Breast epithelium (tissue), 2 donors: ENCODE results near the gene KISS1.

GRCh38 chr1:203511587-203512264 lies 17.8 kb downstream of the OPTC start:
- PRO-cap: no peak
- RAMPAGE, long total RNA, 2 experiments: no peak in any of the 2 experiments

DNA sequence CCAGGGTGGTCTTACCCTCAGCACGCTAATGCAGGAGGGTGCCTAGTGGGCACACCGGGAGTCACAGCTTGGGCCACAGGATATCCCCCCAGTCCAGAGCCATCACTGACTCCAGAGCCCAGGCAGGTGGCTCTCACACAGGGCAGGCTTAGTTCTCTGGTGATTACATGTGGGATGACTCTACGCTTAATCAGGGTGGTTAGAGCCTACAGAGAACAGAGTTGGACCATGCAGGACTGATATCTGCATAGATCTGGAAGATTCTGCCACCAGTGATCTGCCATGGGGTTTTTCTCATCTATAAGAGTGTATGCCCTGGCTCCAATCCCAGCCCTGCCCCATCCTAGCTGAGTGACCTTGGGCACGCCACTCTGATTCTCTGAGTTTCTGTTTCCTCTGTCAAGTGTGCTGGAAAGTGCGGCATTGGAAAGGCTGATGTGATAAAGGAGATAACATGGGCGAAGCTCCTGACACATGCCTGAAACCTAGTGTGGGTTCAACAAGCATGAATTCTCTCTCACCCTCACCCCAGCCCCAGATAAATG lies 27.3 kb downstream of the OPTC start:
- PRO-cap: no peak
- RAMPAGE, long total RNA, 2 experiments: no peak in any of the 2 experiments

- PRO-cap: no peak
- RAMPAGE, long total RNA, 2 experiments: no peak in any of the 2 experiments
Measured at GRCh38 chr1:203583905-203584587, 42.6 kb upstream of the ATP2B4 start.

DNA sequence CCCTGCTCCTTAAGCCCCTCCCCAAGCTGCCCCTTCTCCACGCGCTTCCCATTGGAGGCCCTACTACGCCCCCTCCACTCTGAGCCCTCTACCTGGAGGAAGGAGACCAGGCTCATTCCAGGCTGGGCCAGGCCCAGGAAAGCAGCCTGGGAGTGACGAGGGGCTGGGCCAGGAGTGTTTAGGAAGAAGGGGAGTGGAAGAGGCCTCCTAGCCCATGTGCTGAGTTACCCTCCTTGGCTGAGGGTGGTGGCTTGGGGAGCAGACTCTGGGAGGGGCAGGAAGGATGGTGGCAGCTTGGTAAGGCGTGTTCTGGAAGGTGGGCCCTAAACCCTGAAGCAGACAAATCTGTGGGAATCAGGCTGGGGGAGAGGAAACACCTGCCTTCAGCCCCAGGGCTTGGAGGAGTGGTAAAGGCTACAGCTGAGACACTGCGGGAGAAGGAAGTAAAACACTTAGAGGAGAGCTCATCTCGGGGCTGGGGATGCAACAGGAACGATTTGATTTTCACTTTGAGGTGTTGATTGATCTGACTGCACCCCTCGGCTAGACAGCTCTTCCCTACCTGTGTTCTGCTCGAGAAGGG lies 2.1 kb downstream of the ATP2B4 start:
- PRO-cap: no peak
- RAMPAGE, long total RNA, 2 experiments: no peak in any of the 2 experiments

DNA sequence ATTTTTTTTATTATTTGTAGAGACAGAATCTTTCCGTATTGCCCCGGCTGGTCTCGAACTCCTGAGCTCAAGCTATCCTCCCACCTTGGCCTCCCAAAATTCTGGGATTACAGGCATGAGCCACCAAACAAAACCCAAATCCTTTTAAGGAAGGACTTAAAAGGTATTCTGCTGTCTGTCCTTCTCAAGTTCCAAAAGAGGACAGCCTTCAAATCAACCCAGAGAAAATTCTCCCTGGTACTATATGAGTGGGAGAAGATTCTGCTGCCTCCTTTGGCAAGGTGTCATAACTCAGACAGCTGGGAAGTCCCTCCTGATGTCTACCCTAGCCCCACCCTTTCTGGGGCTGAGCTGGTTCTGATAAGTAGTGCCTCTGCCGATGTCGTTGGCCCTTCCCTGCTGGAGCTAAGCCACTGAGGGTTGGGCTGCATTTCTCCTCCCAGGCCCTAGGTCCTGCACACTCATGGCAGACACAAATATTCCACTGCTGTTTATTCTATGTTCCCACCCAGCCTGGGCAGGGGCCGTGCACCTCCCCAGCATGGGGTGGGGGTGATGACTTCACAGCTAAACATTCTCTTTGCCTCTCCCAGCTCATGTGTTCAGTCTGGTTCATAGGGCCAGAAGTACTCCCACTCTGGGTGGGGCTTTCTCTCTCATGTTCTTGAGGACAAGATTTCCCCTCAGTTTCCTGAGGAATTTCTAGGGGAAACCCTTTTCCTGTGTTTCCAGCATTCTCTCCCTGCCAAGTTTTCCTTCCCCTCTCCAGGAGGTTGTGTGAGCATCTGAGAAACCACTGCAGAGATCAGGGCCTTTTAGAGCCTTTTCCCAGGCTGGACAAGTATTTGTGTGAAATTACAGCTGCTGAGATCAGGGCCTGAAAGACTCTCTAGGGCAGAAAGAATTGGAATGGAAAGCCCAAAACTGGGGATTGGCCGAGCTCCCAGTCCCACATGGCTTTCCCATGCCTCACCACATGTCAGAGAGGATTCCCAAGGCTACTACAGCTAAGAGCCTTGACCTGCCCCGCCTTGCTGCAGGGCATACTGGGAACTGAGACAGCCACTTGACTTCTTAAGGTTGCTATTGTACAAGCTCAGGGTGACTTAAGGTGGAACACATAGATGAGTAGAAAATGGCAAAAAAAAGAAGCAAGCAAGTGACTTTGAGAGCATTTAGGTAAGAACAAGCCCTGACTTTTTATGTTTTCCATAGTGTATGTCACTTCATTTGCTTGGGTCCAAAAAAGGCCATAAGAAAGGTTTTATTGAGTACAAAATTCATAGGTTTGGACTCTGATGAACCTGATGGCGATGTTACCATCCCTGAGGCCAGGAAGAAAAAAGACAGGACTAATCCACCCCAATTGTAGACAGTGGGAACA lies 66.2 kb downstream of the ATP2B4 start:
- PRO-cap: bidirectional peak, plus-strand start at position 1,031 of the sequence, minus-strand start at position 981 of the sequence
- RAMPAGE, long total RNA, 2 experiments: no peak in any of the 2 experiments

GRCh38 chr1:203771748-203772284 lies 6.8 kb downstream of the LAX1 start:
- PRO-cap: no peak
- RAMPAGE, long total RNA, 2 experiments: no peak in any of the 2 experiments

- PRO-cap: no peak
- RAMPAGE, long total RNA, 2 experiments: no peak in any of the 2 experiments
Measured at GRCh38 chr1:203802155-203803061, 7.0 kb downstream of the ZBED6 start.

- PRO-cap: no peak
- RAMPAGE, long total RNA, 2 experiments: no peak in any of the 2 experiments
Measured at GRCh38 chr1:204065066-204065737, 7.7 kb upstream of the SOX13 start.

DNA sequence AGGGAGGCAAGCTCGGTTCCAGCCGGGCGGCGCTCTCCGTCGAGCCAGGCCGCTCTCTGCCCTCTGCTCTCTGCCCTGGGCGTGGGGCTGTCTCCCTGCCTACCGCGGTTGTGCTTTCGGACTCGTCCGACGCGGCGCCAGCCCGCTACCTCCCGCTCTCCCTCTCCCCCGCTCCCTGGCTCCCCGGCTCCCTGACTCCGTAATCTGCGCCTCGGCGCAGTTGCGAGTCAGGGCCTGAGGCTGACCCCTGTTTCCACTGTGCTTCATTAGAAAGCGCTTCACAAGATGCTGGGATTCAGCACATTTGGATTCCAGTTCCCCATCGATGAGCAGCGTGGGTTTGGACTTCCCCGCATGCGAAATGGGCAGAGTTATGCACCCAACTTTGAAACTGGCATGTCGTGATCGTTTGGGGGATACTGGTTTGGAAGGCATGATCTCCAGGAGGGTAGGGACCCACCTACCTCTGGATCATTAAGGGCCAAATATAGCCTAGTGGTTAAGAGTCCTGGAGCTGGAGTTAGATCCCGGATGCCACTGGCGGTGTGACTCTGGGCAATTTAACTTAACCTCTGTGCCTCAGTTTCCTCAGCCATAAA lies 2.3 kb downstream of the SOX13 start:
- PRO-cap: no peak
- RAMPAGE, long total RNA, 2 experiments: no peak in any of the 2 experiments

DNA sequence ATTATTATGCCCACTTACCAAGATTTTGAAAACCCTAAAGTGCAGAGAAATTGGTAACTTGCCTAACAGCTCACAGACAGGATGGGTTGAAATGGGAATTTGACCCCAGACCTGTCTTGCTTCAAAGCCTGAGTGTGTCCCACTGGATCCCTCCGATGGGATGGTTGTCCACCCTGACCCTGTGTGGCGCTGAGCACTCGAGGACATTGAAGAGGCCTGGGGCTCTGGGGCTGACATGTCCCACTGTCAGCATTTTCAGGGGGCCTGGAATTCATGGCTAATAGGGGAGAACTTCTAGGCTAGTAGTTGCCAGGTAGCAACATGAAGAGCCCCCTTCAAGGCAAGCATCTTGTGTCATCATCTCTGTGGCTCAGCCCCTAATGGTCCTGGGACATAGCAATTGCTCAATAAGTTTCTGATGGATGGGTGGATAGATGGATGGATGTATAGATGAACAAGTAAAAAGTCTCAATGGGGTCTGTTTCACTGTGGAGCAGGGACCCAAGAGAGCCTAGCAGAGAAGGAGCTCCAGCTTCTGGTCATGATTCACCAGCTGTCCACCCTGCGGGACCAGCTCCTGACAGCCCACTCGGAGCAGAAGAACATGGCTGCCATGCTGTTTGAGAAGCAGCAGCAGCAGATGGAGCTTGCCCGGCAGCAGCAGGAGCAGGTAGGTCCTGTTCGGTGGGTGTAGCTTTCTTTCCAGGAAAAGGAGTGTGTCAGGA lies 35.7 kb downstream of the ETNK2 start:
- PRO-cap: no peak
- RAMPAGE, long total RNA, 2 experiments: no peak in any of the 2 experiments

DNA sequence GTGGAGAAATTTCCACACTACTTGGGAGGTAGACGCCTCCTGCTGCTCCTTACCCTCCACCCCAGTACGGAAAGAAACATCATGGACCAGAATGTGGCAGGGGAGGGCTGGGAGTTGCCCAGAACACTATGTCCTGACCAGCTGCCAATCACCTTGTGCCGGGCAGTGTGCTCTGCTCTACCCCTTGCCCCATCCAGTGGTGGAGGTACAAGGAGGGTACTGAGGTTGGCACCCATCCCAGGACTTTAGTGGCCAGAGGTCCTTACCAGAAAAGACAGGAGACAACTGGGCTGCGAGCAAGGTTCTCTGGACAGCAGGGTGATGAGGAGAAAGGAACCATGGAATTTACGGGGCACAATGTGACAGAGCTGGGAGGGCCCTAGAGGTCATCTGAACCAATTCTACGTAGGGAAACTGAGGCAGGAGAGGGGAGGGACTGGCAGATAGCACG lies 1.6 kb downstream of the ETNK2 start:
- PRO-cap: no peak
- RAMPAGE, long total RNA, 2 experiments: no peak in any of the 2 experiments

DNA sequence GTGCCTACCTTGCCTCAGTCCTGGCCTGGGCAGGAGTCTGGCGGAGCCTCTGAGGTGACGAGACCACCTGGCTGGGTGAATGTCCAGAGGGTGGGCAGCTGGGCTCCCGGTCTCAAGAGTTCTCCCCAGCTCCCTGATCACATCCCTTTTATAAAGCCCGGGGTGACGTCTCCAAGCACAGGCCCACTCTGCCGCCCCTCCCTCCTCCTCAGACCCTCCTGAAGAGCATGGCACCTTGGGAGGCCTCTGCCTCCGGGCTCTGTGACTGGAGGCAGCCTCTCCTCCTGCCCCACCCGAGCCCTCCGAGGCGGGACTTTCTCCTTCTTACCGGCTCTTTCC lies at the start of gene KISS1:
Gene KISS1 (minus strand): TSS at position 124 of the 339 bp plus-strand sequence.
- PRO-cap: no peak
- RAMPAGE, long total RNA, 2 experiments: no peak in any of the 2 experiments

DNA sequence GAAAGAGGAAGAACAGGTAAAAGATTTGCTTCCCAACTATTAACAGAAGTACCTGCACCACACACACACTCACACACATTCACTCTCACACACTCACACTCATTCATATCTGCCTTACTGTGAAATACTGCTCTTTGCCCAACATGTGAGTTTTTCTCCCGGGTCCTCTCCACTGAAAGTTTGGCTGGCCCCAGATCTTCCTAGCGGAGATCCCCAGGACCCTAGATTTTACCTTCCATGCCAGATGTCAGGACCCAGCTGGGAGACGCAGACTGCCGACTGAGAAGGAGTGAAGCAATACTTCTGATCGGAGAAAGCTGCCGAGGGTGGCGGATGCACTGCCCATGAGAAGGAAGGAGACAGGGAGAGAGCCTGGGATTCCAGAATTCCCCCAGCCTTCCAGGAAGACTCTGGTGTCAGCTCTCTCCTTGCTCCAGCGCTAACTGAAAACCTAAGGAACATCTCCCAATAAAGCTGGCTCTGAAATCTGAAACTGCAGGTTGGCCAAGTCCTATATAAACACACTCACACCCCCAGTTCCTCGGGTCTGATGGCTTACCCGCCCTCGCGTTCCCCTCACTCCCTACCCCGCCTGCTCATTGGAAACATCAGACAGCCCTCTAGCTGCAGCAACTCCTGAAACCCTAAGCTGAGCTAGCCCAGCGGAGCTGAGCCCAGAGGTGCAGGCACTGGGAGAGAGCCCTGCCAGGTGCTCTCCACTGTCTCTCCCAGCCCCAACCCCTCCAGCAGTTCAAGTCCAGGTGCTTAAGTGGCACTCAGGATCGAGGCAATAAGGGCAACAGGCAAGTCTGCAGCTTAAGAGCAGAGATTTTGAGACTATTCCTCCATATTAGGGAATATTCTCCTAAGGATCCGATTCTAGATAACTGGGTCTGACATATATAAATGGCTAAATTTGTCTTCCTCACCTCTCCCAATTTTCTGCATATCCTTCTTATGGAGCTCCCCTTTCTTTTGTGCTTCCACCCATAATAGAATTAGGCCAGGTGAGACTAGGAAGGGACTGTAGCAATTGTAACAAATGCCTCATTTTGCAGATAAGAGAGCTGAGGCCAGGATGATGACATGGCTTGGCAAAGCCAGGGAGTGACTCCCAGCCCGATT lies 52.3 kb downstream of the PLEKHA6 start:
- PRO-cap: no peak
- RAMPAGE, long total RNA, 2 experiments: start-site peak on the minus strand in 1 of 2 experiments, centred at position 393 of the sequence, 10 reads per replicate

DNA sequence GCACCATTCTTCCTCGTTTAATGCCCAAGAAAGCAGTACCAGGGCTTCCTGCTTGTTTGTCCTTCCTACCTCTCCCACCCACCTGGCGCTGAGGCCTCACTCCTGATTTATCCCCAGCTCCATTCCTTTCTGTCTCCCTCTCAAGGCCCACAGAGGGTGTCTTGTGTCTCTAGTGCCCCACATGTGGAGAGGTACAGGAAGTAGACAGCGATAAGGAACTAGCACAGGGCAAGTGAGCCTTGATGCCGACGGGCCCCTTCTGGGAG lies 32.6 kb downstream of the PLEKHA6 start:
- PRO-cap: no peak
- RAMPAGE, long total RNA, 2 experiments: no peak in any of the 2 experiments

- PRO-cap: no peak
- RAMPAGE, long total RNA, 2 experiments: no peak in any of the 2 experiments
Measured at GRCh38 chr1:204337575-204338256, 22.0 kb downstream of the PLEKHA6 start.

DNA sequence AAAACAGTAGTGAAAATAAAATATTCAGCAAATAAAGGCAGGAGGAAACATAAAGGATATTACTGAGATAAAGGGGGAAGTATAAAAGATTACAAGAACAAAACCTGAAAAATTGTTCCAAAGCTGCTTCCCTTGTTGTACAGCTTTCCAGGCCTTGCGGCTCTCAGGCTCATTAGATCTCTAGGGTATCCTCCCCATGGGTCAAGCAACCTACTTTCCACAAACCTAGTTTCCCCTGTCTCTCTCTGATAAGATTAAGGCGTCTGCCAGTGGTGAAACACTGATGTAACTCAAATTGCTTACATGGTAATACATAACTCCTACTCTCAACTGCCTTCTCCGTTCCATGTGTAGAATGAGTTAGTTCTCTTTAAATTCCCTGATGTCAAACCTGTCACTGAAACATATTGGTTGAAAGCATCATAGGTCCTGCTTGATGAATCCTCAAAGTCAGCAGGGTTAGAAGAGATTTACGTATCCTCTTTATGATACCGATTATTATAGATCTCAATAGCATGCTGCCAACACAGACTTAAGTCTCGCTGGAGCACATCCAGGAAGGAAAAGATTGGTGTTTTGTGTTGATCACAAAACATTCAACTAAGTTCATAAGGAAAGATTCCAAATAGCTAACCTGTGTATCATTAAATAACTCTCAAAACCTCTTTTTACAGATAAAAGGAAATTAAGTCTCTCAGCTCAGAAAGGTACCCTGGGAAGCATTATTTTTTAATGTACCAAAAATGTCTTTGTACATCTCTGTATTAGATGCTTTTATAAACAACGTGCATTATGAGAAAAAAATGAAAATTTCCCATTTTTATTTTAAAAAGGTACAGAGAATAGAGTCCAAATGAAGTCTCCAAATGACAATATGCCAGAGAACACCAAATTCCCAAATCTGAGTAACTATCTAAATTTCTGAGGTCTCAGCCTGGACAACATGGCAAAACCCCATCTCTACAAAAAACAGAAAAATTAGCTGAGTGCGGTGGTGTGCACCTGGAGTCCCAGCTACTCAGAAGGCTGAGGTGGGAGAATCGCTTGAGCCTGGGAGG lies 10.5 kb downstream of the PPP1R15B start:
- PRO-cap: no peak
- RAMPAGE, long total RNA, 2 experiments: no peak in any of the 2 experiments

- PRO-cap: no peak
- RAMPAGE, long total RNA, 2 experiments: no peak in any of the 2 experiments
Measured at GRCh38 chr1:204424090-204424755, 12.6 kb upstream of the PPP1R15B start.

- PRO-cap: no peak
- RAMPAGE, long total RNA, 2 experiments: no peak in any of the 2 experiments
Measured at GRCh38 chr1:204479183-204480407, 15.0 kb downstream of the PIK3C2B start.

- PRO-cap: no peak
- RAMPAGE, long total RNA, 2 experiments: no peak in any of the 2 experiments
Measured at GRCh38 chr1:204495062-204495160, 306 bp upstream of the PIK3C2B start.

DNA sequence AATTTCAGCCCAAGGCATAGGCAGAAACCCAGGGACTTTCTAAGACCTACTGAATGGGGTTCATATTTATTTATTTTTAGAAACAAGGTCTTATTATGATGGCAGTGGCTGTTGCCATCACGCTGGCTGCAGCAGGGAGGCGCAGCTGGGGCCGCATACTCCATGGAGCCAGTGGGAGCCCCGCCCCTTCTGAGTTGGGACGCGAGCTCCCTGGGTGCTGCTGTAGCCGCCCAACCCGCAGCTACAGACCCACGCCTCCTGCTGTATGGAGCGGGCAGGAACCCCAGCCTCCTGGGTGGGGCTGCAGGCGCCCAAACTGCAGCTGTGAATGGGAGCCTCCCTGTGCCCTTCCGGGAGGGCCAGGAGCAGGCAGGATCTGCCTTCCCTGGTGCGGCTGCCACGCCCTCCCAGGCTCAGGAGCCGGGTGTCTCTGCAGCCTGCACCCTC lies 66.4 kb upstream of the LRRN2 start:
- PRO-cap: no peak
- RAMPAGE, long total RNA, 2 experiments: no peak in any of the 2 experiments